Keratinocyte (primary cell): ENCODE data around the gene WBP1L.

DNA sequence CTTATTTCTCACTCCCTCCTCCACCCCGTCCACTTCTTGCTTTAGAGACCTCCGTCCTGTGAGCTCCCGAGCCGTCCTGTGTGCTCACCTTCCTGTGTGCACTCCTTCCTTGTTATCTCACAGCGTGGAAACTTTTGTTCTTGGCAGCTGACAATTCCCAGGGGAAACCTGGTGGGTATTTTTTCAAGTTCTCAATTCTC is 18.6 kb upstream of the TRIM8 start:
CAGE:
- cytosol, long polyA minus RNA = no peak
- cytosol, long polyA plus RNA = no peak
- long polyA plus RNA = no peak
- nucleus, long polyA minus RNA = no peak
- nucleus, long polyA plus RNA = no peak

DNA sequence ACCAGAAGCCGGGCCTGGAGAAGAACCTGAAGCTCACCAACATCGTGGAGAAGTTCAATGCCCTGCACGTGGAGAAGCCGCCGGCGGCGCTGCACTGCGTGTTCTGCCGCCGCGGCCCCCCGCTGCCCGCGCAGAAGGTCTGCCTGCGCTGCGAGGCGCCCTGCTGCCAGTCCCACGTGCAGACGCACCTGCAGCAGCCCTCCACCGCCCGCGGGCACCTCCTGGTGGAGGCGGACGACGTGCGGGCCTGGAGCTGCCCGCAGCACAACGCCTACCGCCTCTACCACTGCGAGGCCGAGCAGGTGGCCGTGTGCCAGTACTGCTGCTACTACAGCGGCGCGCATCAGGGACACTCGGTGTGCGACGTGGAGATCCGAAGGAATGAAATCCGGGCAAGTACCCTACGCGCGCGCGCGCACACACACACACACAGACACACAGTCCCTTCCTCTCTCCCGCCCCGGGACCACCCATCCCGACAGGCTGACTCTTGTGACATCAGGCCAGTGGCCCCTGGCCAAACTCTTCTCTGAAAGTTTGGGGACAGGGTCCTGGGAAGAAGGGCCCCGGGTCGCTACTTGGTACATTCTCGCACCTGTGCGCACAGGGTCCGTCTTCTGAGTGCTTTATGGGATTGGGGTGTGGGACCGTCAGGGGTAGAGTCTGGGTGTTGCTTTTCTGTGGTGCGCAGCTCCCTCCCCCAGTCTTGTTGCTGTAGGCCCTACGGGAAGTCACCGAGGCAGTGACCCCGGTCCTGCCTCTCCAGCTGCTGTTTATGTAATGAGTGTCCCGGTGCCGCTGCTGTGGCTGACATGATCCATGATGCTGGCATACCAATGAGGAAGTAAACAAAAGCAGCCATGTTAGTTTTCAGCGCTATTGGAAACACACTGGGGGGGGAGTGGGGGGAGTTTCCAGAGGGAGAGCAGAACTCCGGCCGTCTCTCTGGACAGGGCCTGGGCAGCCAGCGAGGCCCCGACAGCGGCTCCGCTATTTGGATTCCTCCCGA is 821 bp downstream of the TRIM8 start:
CAGE:
- cytosol, long polyA minus RNA = no peak
- cytosol, long polyA plus RNA = no peak
- long polyA plus RNA = no peak
- nucleus, long polyA minus RNA = no peak
- nucleus, long polyA plus RNA = no peak

DNA sequence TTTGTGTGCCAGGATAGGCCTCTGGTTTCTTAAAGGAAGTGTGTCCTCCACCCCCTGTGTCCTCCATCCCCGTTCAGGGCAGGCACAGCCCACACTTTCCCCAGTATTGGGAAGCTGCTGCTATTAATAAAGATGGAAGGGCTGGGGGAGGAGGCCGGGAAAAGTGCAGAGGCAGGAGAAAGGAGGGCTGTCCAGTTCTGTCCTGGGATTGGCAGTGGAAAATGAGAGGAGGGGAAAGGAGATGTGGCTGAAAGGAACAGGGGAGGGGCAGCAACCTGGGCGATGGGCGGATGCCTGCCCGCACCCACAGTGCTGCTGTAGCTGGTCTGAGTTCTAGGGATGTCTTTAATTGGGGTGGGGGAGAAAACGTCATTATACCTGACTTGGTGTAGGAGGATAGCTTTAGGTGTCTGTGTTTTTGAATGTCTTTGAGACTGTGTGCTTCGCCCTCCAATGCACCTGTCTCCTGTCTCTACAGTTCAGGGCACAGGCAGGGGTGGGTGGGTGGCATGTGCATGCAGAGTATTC is 2.4 kb downstream of the TRIM8 start:
CAGE:
- cytosol, long polyA minus RNA = no peak
- cytosol, long polyA plus RNA = no peak
- long polyA plus RNA = no peak
- nucleus, long polyA minus RNA = no peak
- nucleus, long polyA plus RNA = no peak

DNA sequence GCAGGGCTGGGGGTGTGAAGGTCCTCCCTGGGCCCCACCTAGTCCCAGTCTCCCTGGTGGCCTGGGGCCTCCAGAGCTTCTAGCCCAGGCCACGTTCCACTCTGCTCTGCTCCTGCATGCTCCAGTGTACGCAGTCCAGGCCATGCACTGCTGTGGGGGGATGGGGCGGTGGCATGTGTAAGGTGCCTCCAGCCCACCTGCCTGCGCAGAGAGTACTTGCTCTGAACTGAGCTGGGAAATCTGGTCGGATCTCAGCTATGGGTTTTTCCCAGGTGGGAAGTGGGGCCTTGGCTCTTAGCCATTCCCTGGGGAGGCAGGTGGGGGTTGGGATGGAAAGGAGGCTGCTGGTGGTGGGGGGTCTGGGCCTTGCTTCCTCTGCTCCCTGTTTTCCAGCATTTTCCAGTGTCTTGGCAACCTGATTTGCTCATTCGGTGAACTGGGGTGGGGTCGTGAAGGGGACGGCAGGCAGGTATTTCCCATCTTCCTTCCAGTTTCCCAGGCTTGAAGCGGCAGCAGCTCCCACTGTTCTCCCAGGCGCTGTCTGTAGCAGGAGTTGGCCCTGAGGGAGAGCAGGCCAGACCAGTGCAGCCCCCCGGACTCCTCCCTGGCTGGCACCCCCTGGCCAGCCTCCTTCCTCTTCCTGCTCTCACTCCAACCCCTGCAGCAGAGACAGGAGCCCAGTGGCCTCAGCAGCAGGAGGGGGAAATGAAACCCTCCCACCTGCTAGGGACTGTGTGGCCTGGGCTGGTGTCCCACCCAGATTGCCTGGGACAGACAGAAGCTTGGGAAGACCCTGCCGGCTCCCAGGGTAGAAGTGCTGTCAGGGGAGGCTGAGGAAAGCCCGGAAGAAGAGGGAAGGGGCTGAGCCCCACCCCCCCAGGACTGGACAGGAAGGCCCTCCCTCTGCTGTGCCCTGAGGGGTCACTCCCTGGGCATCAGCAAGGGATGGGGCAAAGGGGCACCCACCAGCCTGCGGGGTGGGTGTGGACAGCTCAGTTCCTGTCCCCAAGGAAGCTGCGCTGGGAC is 6.5 kb downstream of the TRIM8 start:
CAGE:
- cytosol, long polyA minus RNA = no peak
- cytosol, long polyA plus RNA = no peak
- long polyA plus RNA = no peak
- nucleus, long polyA minus RNA = no peak
- nucleus, long polyA plus RNA = no peak

CAGE:
- cytosol, long polyA minus RNA = start-site peak on the plus strand at chr10:102743950-102743998, 737 reads
- cytosol, long polyA plus RNA = no peak
- long polyA plus RNA = start-site peak on the plus strand at chr10:102743978-102743995, 193 and 18 reads in 2 replicates
- nucleus, long polyA minus RNA = start-site peak on the plus strand at chr10:102743980-102743999, 134 reads
- nucleus, long polyA plus RNA = start-site peak on the plus strand at chr10:102743980-102744012, 105 and 77 reads in 2 replicates
These were observed at the start of gene WBP1L for GRCh38 chr10:102743389-102744261. WBP1L (plus strand) TSS chr10:102743948.

CAGE:
- cytosol, long polyA minus RNA = no peak
- cytosol, long polyA plus RNA = no peak
- long polyA plus RNA = no peak
- nucleus, long polyA minus RNA = no peak
- nucleus, long polyA plus RNA = no peak
These were observed 8.8 kb downstream of the WBP1L start for GRCh38 chr10:102752497-102752920.

GRCh38 chr10:102965325-102966006 is 47.4 kb downstream of the CNNM2 start:
CAGE:
- cytosol, long polyA minus RNA = no peak
- cytosol, long polyA plus RNA = no peak
- long polyA plus RNA = no peak
- nucleus, long polyA minus RNA = no peak
- nucleus, long polyA plus RNA = no peak

GRCh38 chr10:103111006-103111690 is 81.9 kb downstream of the NT5C2 start:
CAGE:
- cytosol, long polyA minus RNA = no peak
- cytosol, long polyA plus RNA = no peak
- long polyA plus RNA = no peak
- nucleus, long polyA minus RNA = no peak
- nucleus, long polyA plus RNA = no peak

DNA sequence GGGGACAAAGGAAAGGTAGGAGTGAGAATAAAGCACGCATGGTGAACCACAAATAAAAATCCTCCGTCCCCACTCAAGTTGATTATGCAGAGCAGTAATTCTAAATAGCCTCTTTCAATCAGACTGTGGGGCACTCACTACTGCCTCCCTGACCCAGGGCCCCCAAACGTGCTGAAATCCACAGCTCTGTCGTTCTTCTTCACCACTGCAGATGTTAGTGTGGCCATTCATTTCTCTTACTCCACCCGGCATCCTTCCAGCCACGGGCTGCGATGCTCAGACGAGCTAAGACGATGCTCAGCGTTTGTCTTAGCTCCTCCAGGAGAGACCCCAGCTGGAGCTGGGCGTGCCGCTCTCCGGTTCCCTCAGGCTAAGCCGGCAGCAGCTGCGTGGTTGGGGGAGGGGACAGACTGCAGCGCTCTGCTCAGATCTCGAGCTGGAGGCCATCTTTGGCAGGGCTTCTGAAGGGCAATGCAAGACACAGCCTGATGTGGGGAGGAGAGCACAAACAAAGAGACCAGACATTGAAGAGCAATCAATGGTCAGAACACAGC is 4.7 kb downstream of the INA start:
CAGE:
- cytosol, long polyA minus RNA = no peak
- cytosol, long polyA plus RNA = no peak
- long polyA plus RNA = no peak
- nucleus, long polyA minus RNA = no peak
- nucleus, long polyA plus RNA = no peak

CAGE:
- cytosol, long polyA minus RNA = no peak
- cytosol, long polyA plus RNA = no peak
- long polyA plus RNA = no peak
- nucleus, long polyA minus RNA = no peak
- nucleus, long polyA plus RNA = no peak
These were observed 11.1 kb downstream of the INA start for GRCh38 chr10:103287943-103288596.

DNA sequence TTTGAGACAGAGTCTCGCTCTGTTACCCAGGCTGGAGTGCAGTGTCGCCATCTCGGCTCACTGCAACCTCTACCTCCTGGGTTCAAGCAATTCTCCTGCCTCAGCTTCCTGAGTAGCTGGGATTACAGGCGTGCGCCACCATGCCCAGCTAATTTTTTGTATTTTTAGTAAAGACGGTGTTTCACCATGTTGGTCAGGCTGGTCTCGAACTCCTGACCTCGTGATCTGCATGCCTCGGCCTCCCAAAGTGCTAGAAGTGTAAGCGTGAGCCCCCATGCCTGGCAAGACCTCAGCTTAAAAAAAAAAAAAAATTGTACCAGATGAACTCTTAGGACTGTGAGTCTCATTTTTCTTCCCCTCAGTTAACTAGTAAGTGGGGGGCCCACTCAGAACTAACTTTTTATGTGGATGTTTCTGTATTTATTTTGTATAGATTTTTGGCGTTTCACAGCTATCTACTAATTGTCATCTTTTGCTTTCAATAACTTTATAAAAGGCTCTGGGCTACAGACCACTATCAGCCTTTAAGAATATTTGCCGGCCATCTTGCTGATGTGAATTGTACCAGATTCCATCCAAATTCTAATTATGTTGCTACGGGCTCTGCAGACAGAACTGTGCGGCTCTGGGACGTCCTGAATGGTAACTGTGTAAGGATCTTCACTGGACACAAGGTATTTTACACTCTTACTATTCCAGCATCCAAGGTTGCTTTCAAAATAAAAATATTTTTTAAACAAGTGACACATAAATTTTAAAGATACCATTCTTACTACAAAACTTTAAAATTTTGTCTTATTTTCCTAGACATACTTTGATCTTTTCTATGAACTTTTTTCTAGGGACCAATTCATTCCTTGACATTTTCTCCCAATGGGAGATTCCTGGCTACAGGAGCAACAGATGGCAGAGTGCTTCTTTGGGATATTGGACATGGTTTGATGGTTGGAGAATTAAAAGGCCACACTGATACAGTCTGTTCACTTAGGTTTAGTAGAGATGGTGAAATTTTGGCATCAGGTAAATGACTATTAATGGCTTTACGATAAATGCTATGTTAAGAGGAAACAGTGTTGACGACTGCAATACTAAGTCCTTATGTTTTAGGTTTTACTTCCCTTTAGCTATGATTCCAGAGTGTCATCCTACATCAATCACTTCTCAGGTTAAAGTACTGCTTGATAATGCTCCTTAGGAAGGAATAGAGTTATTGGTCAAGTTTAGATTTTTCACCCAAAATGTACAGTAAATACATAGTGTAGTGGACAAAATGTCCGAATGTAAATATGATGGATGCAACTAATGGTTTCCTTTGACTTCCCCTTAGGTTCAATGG is 9.1 kb downstream of the ATP5MK start:
CAGE:
- cytosol, long polyA minus RNA = no peak
- cytosol, long polyA plus RNA = no peak
- long polyA plus RNA = no peak
- nucleus, long polyA minus RNA = no peak
- nucleus, long polyA plus RNA = no peak

GRCh38 chr10:103471956-103472557 is 7.0 kb downstream of the CALHM3 start:
CAGE:
- cytosol, long polyA minus RNA = no peak
- cytosol, long polyA plus RNA = no peak
- long polyA plus RNA = no peak
- nucleus, long polyA minus RNA = no peak
- nucleus, long polyA plus RNA = no peak

GRCh38 chr10:103494146-103494883 is 810 bp downstream of the NEURL1 start:
CAGE:
- cytosol, long polyA minus RNA = no peak
- cytosol, long polyA plus RNA = no peak
- long polyA plus RNA = no peak
- nucleus, long polyA minus RNA = no peak
- nucleus, long polyA plus RNA = no peak

GRCh38 chr10:103556235-103556959 is 62.9 kb downstream of the NEURL1 start:
CAGE:
- cytosol, long polyA minus RNA = no peak
- cytosol, long polyA plus RNA = no peak
- long polyA plus RNA = no peak
- nucleus, long polyA minus RNA = no peak
- nucleus, long polyA plus RNA = no peak

CAGE:
- cytosol, long polyA minus RNA = start-site peak on the minus strand at chr10:103600937-103601043, 18 reads
- cytosol, long polyA plus RNA = no peak
- long polyA plus RNA = no peak
- nucleus, long polyA minus RNA = start-site peak on the minus strand at chr10:103600874-103600882, 45 reads; start-site peak on the minus strand at chr10:103600967-103601019, 36 reads
- nucleus, long polyA plus RNA = no peak
These were observed 107.4 kb downstream of the NEURL1 start for GRCh38 chr10:103600599-103601594.

GRCh38 chr10:103637622-103638813 is 144.5 kb downstream of the NEURL1 start:
CAGE:
- cytosol, long polyA minus RNA = no peak
- cytosol, long polyA plus RNA = no peak
- long polyA plus RNA = no peak
- nucleus, long polyA minus RNA = no peak
- nucleus, long polyA plus RNA = no peak

GRCh38 chr10:103648031-103649105 is 154.9 kb downstream of the NEURL1 start:
CAGE:
- cytosol, long polyA minus RNA = no peak
- cytosol, long polyA plus RNA = no peak
- long polyA plus RNA = no peak
- nucleus, long polyA minus RNA = no peak
- nucleus, long polyA plus RNA = no peak

DNA sequence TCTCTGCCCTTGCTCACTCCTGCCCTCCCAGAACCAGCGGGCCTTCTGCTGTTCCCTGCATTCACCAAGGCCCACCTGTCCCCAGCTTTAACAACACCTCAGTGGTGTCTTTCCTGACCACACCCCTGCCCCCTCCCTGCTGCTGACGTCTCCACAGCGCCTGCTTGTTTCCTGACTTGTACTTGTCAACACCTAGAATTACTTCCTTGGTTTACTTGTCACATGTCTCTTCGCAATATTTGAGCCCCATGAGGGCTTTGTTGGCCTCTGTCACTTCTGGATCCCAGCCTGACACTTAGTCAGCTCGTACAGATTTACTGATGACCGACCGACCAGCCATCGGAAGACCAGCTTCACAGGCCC is 159.4 kb downstream of the NEURL1 start:
CAGE:
- cytosol, long polyA minus RNA = no peak
- cytosol, long polyA plus RNA = no peak
- long polyA plus RNA = no peak
- nucleus, long polyA minus RNA = no peak
- nucleus, long polyA plus RNA = no peak

CAGE:
- cytosol, long polyA minus RNA = no peak
- cytosol, long polyA plus RNA = no peak
- long polyA plus RNA = no peak
- nucleus, long polyA minus RNA = no peak
- nucleus, long polyA plus RNA = no peak
These were observed 164.9 kb downstream of the NEURL1 start for GRCh38 chr10:103658358-103658776.

GRCh38 chr10:103665269-103666104 is 172.0 kb downstream of the NEURL1 start:
CAGE:
- cytosol, long polyA minus RNA = no peak
- cytosol, long polyA plus RNA = no peak
- long polyA plus RNA = no peak
- nucleus, long polyA minus RNA = no peak
- nucleus, long polyA plus RNA = no peak